ENCODE measurements around a stretch of chr2.

GRCh38 chr2:101698374-101698828 is 894 bp downstream of the MAP4K4 start:
- PRO-cap, result unidirectional peak, minus-strand start at chr2:101698394; unidirectional peak, minus-strand start at chr2:101698681

GRCh38 chr2:101802269-101802841 is 104.8 kb downstream of the MAP4K4 start:
- PRO-cap, result unidirectional peak, minus-strand start at chr2:101802458

GRCh38 chr2:101869560-101869931 is 122.2 kb upstream of the IL1R2 start:
- PRO-cap, result no peak

- PRO-cap, result no peak
These were observed 17.1 kb upstream of the IL1R2 start for GRCh38 chr2:101974676-101975103.

DNA sequence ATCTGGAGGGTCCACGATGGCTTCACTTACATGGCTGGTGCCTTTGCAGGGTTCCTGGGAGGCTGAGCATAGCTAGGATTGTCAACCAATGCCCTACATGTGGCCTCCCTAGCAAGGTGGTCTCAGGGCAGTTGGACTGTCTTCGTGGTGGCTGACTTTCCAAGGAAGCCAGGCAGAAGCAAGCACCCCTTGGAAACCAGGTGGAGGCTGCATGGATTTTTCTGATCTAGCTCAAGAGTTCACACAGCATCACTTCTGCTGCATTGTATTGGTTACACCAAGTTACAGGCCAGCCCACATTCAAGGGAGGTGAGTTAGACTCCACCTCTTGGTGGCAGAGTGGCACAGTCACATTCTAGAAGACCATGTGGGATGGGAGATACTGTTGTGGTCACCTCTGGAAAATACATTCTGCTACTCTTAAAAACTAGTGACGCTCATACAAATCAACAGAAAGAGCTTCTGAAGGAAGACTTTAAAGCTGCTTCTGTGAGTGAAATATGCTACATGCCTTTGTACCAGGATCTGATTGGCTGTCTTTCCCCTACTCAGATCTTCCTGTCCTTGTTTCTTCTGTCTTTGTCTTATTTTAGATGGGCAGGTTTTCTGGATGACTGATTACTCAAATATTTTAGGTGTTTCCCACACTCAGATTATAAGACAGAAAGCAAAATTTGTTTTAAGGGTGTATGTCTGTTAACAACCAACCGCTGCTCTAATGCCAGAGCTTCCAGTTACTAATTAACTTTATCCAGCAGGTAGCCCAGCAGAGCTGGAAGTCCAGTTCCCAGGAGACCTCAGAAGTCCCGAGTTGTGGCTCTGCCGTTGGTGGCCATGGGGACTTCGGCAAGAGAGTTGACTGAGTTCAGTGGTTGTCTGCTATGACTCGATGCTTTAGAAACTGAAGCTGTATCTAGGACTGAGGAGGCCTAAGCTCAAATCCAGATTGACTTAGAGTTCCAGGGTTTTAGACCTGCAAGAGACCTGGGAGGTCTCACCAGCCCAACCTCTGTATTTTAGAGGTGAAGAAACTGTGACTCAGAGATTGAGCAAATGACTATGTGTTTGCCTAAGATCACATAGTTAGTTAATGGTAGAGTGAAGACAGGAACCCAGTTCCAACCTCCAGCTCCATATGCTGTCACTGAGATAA is 7.2 kb downstream of the IL1R2 start:
- PRO-cap, result no peak

GRCh38 chr2:102066427-102067104 is 74.8 kb downstream of the IL1R2 start:
- PRO-cap, result no peak

GRCh38 chr2:102069947-102070865 is 72.3 kb upstream of the IL1R1 start:
- PRO-cap, result no peak

DNA sequence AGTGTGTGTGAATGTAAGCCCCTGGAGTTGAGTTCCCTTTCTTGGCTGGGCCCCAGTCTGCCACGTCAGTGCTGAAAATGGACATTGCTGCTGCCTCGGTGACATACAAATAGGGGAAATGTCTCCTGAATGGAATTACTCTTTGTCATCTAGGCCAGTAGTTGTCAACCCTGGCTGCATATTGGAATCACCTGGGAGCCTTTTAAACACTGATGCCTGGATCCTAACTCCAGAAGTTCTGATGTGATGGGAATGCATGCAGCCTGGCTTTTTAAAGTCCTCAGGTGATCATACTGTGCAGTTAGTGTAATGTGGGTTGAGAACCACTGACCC is 27.7 kb upstream of the IL1R1 start:
- PRO-cap, result no peak

- PRO-cap, result no peak
These were observed 9.0 kb downstream of the IL1R1 start for GRCh38 chr2:102151417-102152034.

DNA sequence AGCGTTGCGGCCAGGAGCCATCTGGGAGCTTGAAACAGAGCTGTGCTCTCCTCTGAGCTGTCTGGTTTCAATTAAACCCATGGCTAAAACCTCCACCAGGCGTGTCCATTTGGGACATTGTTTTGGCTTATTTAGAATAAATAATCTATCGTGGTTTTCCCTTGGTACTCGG is 58.5 kb downstream of the IL1RL2 start:
- PRO-cap, result no peak

DNA sequence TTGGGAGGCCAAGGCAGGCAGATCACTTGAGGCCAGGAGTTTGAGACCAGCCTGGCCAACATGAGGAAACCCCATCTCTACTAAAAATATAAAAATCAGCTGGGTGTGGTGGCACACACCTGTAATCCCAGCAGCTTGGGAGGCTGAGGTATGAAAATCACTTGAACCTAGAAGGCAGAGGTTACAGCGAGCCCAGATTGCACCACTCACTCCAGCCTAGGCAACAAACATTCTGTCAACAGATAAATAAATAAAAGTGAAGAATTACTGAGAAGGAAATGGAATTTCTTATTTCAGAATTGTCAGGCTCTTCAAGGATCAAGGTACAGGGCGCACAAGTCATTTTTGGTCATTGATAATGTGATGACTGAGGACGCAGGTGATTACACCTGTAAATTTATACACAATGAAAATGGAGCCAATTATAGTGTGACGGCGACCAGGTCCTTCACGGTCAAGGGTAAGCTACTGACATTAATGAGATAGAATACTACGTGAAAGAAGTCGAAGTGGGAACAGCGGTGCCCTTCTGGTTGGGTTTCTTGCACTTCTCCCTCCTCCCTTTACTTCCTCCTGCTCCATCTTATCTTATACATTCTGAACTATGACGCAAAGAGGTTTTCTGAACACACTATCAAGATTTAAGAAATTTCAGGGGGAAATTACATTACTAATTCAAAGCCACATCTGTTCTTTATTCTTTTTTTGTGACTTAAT is 15.1 kb upstream of the IL18R1 start:
- PRO-cap, result no peak

DNA sequence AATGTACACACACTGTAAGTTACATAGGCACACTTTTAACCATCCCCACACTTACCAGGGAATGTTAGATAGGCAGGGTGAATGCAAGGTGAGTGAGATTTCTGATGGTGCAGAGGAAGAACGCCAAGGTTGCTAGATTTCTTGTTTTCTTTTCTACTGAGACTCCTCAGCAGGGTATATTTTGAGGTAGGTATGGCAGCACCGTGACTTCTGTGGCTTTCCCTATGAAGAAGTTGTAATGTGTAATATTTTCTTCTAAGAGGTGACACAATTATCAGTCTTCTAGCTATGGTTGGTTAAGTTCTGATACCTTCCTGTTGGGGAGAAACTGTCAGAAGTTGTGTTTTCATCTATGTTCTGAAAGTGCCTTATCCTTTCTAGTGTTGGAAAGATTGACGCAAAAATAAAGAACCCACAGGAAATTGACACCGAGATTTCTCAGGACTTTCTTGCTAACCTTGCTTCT is 11.7 kb downstream of the IL18R1 start:
- PRO-cap, result no peak

DNA sequence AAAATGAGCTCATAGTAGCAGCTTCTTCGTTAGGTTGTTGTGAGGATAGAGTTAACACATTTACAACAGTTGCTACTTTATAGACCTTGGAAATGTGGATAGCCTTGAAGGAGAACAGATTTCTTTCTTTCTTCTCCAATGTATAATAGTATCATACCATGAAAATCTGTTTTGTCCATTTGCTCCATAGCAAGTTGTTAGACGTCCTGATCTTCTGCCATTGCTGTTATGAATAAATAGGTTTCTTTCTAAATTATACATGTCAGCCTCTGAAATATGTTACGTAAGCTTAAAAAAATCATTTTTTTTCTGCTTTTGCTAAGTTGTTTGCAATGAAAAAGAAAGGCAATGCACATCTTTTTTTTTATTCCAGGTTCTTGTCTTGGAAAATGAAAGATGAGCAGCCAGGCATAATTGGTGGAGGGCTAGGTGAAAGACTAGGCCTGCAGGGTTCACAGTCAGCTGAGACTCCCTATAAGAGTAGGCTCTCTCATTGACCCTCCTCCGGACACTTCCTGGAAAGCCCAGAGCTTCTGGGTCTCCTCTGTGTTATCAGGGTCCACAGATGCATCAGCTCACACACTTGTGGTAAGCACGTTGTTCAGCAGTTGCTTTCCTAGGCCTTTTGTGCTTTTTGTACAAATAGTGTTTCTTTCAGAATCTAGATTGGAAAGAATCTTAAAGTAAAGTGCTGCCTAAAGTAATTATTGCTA is 15.2 kb downstream of the SLC9A2 start:
- PRO-cap, result no peak

DNA sequence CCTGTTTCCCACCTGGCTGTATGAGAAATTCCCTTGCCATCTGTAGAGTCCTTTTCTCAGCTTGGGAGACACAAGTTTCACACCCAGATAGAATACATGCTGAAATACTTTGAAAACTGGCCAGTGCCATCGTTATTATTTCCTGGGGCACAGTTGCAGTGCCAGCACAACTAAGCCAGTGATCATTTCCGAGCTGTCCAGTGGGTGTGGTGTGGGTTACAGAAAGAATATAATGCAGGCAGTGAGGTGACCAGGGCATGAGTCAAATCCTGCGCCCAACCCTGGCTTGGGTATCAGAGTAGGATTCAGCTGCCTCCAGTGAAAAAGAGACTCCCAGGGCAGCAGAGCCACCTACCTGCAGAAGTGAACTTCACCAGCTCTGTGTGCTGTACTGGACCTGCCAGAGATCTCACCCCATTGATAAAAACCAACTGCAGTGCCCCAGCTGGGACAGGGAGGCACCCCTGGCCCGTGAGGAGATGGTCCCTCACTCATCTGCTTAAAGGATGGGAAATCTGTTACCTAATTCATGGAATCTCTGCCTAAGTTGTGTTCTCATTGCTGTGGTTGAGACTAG is 18.0 kb downstream of the SLC9A2 start:
- PRO-cap, result no peak

- PRO-cap, result no peak
These were observed 65.2 kb downstream of the TMEM182 start for GRCh38 chr2:102826937-102827444.

- PRO-cap, result no peak
These were observed 150.3 kb upstream of the POU3F3 start for GRCh38 chr2:104703462-104704127.

DNA sequence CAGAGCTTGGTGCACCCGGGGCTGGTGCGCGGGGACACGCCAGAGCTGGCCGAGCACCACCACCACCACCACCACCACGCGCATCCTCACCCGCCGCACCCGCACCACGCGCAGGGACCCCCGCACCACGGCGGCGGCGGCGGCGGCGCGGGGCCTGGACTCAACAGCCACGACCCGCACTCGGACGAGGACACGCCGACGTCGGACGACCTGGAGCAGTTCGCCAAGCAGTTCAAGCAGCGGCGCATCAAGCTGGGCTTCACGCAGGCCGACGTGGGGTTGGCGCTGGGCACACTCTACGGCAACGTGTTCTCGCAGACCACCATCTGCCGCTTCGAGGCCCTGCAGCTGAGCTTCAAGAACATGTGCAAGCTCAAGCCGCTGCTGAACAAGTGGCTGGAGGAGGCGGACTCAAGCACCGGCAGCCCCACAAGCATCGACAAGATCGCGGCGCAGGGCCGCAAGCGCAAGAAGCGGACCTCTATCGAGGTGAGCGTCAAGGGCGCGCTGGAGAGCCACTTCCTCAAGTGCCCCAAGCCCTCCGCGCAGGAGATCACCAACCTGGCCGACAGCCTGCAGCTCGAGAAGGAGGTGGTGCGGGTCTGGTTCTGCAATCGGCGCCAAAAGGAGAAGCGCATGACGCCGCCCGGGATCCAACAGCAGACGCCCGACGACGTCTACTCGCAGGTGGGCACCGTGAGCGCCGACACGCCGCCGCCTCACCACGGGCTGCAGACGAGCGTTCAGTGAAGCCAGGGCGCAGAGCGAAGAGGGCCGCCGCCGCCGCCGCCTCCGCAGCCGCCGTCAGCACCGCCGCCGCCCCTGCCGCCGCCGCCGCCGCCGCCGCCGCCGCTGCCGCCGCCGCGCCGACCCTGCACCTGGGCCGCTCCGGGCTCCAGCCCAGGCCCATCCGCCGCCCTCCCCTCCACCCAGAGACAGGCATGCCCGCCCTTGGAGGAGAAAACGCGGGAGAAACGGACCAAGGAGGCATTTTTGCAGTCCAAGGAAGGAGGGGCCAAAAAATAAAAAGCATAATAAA is 2.7 kb downstream of the POU3F3 start:
- PRO-cap, result no peak

GRCh38 chr2:105099300-105100046 is 61.6 kb downstream of the MRPS9 start:
- PRO-cap, result no peak

GRCh38 chr2:105294633-105295286 is 34.8 kb downstream of the TGFBRAP1 start:
- PRO-cap, result no peak

GRCh38 chr2:105388898-105389673 is 9.8 kb downstream of the FHL2 start:
- PRO-cap, result no peak